ENCODE measurements around a stretch of chr20.

DNA sequence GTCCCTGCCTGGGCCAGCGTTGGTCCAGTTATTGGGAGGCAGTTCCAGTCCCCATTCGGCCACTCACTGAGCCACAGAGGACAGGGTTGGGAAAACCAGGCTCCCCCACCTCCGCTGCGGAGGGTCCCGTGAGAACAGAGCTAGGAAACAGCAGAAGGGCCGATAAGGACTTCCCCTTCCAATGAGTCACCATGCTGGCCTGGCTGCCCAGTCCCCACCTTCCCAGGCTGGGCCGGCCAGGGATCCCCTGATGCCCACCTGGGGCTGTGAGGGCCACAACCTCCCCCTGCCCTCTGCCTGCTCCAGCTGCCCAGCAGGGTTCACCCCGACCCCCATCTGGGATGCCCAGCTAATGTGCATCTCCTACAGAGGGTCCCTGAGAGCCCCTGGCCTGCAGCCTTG is 2.7 kb downstream of the LAMA5 start:
- PRO-cap, result no peak

DNA sequence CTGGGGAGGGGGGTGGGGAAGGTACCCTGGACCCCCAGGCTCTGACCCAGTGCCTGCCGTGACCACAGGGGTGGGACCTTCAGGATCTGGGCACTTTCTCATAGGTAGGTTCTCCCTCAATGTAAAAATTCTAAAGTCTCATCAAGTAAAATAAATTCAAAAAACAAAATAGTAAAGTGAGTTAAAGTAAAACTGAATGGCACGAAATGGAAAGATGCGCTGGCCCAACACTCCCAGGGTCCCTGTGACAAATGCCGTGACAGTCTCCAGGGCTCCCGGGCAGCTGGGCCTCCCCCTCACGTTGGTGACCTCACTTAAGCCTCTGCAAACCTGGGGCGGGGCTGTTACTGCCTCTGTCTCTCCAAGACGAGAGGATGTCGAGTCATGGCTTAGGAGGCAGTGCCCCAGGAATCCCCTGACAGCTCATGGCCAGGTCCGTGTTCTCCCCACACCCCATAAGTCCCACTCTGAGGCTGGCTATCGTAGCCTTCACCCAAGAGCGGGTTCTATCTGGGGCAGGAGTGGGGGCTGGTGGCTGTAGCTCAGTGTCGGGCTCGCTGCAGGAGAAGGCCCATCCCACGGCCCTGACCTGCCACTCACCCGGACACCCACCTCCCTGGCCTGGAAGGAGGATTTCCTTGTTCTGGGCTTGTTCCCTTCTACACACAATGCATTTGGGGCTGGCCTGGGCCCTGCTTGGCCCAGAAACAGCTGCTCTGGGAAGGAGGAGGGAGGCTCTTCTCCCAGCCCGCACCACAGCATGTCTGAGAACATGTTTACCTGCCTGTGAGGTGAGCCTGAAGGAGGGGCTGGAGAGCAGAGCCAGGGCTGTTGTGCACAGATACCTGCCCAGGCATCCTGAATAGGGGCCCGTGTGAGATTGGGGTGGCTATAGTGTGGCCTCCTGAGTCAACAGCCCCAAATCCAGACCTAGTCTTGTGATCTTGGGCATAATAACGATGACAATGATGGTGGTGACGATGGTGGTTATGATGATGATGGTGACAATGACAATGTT is 5.6 kb upstream of the RPS21 start:
- PRO-cap, result no peak

DNA sequence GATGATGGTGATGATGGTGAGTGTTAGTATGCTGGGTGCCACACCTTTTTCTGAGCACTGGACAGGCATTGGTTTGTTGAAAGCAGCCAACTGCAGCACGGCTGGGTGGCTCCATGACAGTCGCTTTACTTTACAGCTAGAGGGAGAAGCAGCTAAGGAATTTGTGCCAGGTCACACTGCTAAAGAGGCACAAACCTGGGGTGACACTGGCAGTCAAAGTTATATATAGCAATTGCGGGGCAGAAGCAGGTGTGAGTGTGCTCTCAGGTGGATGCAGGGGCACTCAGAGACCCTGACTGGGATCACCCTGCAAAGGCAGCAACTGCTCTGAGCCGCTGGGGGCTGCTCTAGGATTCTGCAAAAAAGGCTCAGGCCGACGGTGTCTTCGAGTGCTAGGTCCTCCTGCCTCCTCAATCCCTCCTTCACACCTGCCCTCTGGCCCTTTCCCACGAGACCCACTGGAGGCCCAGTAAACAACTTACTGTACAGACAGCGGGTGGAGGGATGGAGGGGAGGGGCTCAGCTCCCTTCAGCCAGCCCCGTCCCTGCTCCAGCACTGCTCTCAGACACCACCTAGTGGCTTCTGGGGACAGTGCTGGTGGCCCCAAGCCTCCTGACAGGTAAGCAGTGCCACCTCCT is 4.5 kb upstream of the RPS21 start:
- PRO-cap, result no peak

GRCh38 chr20:62518546-62519237 is 42.9 kb upstream of the GATA5 start:
- PRO-cap, result no peak

- PRO-cap, result no peak
Observed at GRCh38 chr20:62573295-62573642, 69.0 kb upstream of the SLCO4A1 start.

- PRO-cap, result no peak
Observed at GRCh38 chr20:62602352-62602929, 39.9 kb upstream of the SLCO4A1 start.

GRCh38 chr20:62605994-62606459 is 36.3 kb upstream of the SLCO4A1 start:
- PRO-cap, result no peak

DNA sequence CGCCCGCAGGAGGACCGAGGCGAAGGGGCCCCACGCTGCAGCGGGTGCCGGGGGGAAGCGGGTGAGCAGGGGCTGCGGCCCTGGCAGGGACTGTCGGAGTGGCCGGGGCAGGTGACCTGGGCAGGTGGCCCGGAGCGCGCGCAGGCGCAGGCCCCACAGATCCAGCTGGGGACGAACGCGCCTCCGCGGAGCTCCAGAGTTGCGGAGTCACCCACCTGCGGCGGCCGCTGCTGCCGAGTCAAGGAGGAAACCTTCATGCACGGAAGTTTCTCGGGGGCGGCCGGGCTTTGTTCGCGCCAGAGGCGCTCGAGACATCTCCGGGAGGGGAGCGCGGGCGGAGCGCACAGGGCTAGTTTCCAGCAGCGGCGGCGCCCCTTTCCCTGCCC is 489 bp downstream of the SLCO4A1 start:
- PRO-cap, result no peak

DNA sequence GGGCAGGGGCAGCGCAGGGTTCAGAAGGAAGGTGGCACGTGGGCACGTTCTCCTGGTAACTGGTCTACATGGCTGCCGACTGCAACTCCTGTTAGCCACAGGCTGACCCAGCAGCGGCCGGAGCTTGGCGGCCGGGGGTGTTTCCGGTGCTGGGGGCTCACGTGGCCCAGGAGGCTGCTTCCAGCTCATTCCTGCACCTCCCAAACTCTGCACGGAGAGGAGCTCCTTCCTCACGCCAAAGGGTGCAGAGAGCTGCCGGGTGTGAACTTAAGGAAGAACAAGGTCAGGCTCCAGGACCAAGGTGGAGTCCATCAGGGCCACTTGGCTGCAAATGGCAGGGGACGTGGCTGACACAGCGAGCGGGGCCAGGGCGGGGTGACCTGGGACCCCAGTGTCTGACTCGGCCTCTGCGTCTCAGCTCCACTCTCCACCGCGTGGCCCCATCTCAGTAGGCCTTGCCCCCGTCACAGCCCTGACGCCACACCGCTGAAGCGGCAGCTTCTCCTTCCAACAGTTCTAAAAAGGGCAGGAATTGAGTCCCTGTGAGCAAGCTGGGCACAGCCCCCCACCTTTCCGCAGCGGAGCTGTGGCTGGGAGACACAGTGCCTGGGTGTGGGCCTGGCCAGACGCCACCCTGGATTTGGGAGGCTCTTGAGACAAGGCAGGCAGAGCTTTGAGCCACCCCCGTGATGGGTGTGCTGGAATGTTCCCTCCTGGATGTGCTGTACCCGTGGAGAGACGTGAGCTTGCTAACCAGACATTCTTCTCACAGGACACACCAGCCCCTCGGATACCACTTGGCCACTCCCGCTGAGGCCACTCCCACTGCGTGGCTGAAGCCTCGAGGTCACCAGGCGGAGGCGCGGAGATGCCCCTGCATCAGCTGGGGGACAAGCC is 13.5 kb downstream of the SLCO4A1 start:
- PRO-cap, result no peak

- PRO-cap, result no peak
Observed at GRCh38 chr20:62668108-62668464, 25.8 kb downstream of the SLCO4A1 start.

GRCh38 chr20:62687197-62687640 is 21.4 kb upstream of the NTSR1 start:
- PRO-cap, result no peak

- PRO-cap, result no peak
Observed at GRCh38 chr20:62704196-62705015, 4.2 kb upstream of the NTSR1 start.

- PRO-cap, result no peak
Observed at GRCh38 chr20:62800596-62801381, 3.8 kb upstream of the OGFR start.

DNA sequence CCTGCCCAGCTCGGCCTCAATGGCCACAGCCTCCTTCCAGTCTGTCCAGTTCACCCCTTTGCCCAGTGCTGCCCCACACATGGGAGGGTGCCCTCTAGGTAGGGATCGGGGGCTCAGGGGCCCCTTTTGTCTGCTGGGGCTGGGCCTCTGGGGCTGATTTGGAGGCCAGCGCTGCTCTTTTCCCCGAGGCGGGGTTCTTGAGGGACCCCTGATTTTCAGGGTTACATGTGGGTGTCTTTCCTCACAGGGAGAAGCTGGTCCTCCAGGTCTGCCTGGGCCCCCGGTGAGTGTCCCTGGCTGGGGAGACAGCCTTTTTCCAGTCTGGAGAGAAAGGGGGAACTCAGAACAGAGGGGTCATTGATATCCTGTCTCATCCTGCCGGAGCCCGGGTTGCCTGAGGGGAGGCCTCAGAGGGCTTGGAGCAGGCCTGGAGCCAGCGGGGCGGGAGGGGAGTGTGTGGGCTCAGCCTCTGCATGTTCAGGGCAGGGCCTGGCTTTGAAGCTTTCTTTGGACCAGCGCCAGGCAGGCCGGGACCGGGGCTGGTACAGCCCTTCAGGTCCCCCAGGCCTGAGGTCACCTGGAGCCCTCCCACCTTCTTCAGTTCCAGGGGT is 1.5 kb downstream of the COL9A3 start:
- PRO-cap, result no peak

GRCh38 chr20:62818922-62819784 is 2.3 kb downstream of the COL9A3 start:
- PRO-cap, result no peak

GRCh38 chr20:62835941-62836810 is 19.3 kb downstream of the COL9A3 start:
- PRO-cap, result no peak

DNA sequence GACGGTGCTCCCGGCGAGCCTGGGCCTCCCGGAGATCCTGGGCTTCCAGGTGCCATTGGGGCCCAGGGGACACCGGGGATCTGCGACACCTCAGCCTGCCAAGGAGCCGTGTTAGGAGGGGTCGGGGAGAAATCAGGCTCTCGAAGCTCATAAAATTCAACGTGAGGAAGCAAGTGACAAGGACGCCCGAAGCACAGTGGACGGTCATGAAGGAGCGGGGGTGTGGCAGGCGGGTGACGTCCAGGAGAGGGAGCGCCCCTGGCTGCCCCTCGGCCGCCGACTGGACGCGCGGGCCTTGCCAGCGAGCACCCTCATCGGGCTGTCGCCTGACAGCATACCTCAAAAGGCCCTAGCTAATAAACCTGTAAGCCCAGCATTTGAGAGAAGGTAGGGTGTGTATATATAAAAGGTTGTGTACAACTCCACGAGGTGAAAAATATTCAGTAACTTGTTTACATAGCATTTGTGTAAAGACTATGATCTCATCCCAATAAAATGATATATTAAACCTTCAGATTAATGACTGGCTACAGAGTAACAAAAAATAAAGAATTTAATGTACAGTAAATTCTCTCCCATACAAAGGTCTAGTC is 20.9 kb downstream of the TCFL5 start:
- PRO-cap, result no peak

DNA sequence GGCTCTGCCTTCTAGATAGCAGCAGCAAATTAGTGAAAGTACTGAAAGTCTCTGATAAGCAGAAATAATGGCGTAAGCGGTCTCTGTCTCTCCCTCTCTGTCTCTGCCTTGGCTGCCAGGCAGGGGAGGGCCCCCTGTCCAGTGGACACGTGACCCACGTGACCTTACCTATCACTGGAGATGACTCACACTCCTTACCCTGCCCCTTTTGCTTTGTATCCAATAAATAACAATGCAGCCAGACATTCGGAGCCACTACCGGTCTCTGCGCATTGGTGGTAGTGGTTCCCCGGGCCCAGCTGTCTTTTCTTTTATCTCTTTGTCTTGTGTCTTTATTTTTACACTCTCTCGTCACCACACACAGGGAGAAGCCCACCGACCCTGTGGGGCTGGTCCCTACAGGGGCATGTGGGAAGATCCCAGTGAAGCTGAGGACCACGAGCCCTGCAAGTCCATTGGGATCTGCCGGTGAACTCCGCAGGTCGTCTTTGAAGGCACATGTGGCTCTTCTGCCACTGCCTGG is 12.6 kb upstream of the TCFL5 start:
- PRO-cap, result no peak

GRCh38 chr20:62903404-62904175 is 22.7 kb downstream of the DIDO1 start:
- PRO-cap, result no peak

DNA sequence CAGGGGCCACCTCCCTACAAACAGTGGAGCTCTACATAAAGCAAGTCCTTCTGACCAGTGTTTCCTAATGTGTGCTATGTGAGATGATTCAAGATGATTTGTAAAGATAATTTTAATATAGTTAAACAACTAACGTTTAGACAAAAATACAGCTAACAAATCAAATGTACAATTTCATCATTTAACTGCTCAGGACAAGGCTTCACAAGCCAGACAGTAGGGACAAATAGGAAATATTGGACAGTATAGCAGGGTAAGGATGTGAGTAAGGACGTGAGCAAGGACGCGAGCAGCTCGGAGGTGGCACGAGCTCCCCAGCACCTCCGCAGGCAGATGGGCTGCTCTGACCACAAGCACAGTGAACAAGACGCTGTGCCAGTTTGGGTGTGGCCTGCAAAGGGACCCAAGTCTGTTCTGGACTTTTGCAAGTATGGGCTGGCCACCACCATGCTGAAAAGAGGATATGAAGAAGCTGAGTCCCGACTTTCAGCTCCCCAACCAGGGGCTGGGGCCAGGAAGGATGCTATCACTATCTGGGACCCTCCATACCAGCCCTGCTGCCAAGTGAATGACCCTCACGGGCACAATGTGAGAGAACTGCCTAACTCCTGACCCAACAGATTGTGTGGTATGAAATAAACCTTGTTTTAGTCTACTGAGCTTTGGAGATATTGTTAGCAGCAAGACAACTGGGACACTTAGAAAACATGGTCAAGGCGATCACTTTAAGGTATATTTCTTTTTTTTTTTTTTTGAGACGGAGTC is 14.4 kb downstream of the DIDO1 start:
- PRO-cap, result no peak